ENCODE data around the gene LRRC37A3.

DNA sequence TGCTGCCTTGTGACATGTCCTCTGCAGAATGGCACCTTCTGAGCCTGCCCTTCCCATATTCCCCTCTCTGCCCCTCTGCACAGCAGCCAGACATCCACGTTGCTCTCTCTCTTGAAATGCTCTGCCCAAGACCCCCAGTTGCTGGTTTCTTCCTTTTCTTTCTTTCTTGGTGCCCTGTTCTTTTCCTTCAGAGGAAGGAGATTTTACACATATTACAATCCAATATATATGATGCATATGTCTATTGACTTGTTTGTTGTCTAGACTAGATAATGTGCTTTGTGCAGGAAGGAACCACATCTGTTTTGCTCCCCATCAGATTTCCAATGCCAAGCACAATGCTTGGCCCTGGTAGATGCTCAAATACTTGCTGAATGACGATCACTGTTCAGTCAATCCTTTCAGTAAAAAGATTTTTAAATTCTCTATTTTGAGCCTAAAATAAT lies 6.6 kb downstream of the TEX2 start:
- RAMPAGE, long total RNA: no peak
- RRBS, 2 experiments: no CpG with 5 or more reads among the region's 2 CpGs
CAGE:
- cytosol, long polyA minus RNA: no peak
- cytosol, long polyA plus RNA: no peak
- long polyA plus RNA: no peak
- nucleolus, long total RNA: no peak
- nucleus, long polyA plus RNA: no peak
- nucleus, long total RNA: no peak

- RAMPAGE, long total RNA: no peak
- RRBS, 2 experiments: 0 to 2% methylated on average over 1 of the region's 7 CpGs
CAGE:
- cytosol, long polyA minus RNA: no peak
- cytosol, long polyA plus RNA: no peak
- long polyA plus RNA: no peak
- nucleolus, long total RNA: no peak
- nucleus, long polyA plus RNA: no peak
- nucleus, long total RNA: no peak
Measured at GRCh38 chr17:64282684-64283037, 19.6 kb upstream of the TEX2 start.

GRCh38 chr17:64313671-64313887 lies 50.5 kb upstream of the TEX2 start:
- RAMPAGE, long total RNA: no peak
CAGE:
- cytosol, long polyA minus RNA: no peak
- cytosol, long polyA plus RNA: no peak
- long polyA plus RNA: no peak
- nucleolus, long total RNA: no peak
- nucleus, long polyA plus RNA: no peak
- nucleus, long total RNA: no peak

DNA sequence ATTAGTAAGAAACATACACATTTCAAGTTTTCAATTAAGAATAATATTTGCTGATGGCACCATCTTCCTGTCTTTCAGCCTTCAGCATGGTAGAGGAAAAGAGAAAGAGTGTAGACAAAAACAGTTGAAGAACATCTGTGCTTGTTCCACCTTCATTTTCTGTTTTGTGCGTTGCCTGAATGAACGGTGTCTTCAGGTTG lies 59.9 kb upstream of the TEX2 start:
- RAMPAGE, long total RNA: no peak
- RRBS, 2 experiments: no CpG with 5 or more reads among the region's 2 CpGs
CAGE:
- cytosol, long polyA minus RNA: no peak
- cytosol, long polyA plus RNA: no peak
- long polyA plus RNA: no peak
- nucleolus, long total RNA: no peak
- nucleus, long polyA plus RNA: no peak
- nucleus, long total RNA: no peak

DNA sequence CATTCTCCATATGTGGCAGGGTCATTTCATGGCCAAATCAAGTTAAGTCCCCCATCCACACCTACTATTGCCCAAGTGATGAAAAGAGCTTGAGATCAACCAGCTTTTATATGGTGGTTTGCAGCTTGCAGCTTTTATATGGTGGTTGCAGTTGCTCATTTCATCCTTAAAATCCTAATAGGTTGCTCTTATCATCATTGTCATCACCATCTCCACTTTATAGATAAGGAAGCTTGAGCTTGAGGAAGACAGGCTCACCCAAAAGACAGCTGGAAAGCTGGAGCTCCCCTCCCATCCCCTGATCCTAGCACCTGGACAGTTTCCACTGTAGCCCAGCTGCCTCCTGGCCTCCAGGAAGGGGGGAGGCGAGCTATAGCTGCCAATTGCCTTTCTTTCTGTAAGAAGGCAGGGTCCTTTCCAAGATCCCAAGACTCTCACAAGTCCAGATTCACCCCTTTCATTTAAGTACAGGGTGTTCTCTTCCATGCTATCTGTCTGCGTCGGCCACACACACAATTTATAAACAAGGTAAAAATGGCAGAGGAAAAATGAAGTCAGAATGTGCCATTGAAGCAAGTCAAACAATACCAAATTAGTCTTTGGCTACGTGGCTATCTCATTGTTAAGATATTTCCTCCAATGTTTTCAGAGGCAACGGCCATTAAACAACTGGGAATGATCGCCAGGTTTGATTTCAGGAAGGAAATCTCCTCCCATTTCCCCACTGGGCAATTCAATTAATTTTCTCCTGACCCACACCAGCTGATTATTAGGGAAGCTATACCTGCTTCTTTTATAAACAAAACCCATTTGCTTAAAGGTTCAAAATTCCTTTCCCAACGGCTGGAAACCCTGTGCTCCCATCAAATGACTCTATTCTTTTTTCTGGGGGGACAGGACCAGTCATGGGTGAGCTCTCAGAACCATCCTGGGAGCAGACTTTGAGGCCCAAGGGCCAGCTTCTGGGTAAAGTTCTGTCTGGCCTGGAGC lies 63.2 kb downstream of the PECAM1 start:
- RAMPAGE, long total RNA: no peak
- RRBS, 2 experiments: no CpG with 5 or more reads among the region's 7 CpGs
CAGE:
- cytosol, long polyA minus RNA: no peak
- cytosol, long polyA plus RNA: no peak
- long polyA plus RNA: no peak
- nucleolus, long total RNA: no peak
- nucleus, long polyA plus RNA: no peak
- nucleus, long total RNA: no peak

GRCh38 chr17:64355897-64356496 lies 34.7 kb downstream of the PECAM1 start:
- RAMPAGE, long total RNA: no peak
- RRBS, 2 experiments: no CpG with 5 or more reads among the region's 3 CpGs
CAGE:
- cytosol, long polyA minus RNA: no peak
- cytosol, long polyA plus RNA: no peak
- long polyA plus RNA: no peak
- nucleolus, long total RNA: no peak
- nucleus, long polyA plus RNA: no peak
- nucleus, long total RNA: no peak

DNA sequence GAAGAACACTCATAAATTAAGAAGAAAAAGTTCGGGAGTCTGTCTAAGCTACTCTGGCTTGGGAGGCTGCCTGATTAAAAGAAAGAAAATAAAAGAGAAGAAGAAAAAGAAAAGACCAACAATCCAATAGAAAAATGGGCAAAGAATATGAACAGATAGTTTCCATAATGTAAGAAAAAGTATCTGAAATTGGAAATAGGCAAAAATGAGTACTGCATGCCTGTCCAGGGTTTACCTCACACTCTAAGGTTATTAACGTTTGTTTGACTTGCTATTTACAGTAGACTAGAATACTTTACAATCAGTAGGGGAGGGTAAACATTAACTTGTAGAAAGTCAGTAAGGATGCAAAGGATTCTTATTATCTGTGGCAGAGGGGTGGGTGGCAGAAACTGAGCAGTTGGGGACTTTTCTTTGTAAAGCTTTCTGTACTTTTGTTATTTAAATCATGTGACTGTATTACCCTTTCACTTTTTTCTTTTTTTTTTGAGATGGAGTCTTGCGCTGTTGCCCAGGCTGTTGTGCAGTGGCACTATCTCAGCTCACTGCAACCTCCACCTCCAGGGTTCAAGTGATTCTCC lies 5.4 kb upstream of the PECAM1 start:
- RAMPAGE, long total RNA: no peak
- RRBS, 2 experiments: no CpG with 5 or more reads among the region's 3 CpGs
CAGE:
- cytosol, long polyA minus RNA: no peak
- cytosol, long polyA plus RNA: no peak
- long polyA plus RNA: no peak
- nucleolus, long total RNA: no peak
- nucleus, long polyA plus RNA: no peak
- nucleus, long total RNA: no peak

DNA sequence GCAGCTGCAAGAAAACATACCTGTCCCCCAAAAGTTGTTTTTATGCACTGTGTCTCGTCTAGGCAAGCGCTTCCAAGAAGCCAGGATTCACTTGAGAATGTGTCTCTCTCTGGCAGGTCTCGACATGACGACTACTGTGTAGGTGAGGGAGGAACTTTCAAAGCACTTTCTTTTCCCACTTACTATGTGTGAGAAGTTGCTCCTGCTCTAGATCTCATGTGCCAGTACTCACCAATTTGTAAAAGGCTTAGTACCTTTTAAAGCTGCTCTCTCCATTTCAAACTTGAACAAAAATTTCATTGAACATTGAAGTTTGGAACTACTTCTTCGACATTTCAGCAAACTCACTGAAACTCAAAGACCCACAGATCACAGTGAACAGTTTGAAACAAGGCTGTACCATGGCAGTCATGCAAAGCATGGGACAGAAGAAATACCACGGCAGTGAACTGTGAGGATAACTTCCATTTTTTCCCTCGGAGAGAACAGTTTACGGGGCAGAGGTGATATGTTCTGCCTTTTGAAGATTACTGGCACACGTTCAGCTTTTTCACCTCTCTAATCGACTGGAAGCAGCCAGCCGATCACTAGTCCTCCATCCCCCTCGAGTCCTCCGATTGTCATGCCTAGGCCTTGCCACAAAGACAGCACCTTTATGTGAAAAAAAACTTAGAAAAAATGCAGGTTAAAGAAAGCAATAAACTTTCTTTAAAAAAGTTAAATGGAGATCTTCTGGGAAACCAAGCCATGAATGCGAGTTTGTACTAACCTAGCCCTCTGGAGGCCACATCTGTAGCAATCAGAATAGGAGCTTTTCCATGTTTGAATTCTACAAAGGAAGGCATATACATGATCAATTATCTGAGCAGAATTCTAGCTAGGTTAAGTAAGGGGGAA lies 4.6 kb downstream of the DDX5 start:
- RAMPAGE, long total RNA: no peak
- RRBS, 2 experiments: no CpG with 5 or more reads among the region's 14 CpGs
CAGE:
- cytosol, long polyA minus RNA: no peak
- cytosol, long polyA plus RNA: no peak
- long polyA plus RNA: no peak
- nucleolus, long total RNA: no peak
- nucleus, long polyA plus RNA: no peak
- nucleus, long total RNA: no peak

DNA sequence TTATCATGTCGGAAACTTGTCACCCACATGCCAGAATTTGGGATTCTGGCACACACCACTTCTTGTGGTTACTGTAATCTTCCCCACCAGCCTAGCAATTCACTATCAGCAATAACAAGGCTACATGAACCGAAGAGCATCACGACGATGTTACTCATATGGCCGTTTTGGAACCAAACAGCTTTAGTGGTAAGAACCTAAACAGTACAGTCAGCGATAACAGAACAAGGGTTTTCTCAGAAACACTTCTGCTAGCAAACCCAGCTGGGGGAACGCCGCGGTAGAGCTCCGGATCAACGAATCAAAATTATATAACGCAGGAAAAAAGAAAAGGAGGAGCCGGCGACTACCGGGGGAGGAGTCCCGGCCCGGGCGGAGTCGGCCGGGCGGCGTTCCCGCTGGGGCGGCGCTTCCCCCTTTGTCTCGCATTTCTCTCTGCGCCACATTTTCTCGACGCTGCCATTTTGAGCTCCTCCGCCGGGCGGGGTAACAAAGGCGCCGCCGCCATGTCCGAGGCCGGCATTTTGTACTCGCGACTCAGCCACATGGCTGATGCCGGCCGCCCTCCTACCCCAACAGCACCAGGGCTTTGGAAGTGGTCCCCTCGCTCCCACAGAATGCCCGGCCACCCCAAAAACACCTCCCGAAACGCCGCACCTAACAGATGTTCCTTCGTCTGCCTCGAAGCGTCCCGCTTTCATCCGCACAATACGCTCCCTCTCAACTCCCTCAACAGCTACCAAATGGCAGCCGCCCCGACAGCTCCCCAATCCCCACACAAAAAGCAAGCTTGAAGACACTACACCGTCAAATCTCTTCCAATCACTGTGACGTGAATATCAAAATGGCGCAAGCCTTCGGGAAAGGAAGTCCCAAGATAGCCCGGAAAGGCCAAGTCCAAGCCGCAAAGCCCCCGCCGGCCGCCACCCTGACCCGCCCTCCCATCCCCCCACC lies 723 bp downstream of the DDX5 start:
- RAMPAGE, long total RNA: no peak
- RRBS, 2 experiments: 1 to 2% methylated on average over 19 to 25 of the region's 64 CpGs
CAGE:
- cytosol, long polyA minus RNA: no peak
- cytosol, long polyA plus RNA: no peak
- long polyA plus RNA: no peak
- nucleolus, long total RNA: no peak
- nucleus, long polyA plus RNA: no peak
- nucleus, long total RNA: no peak

DNA sequence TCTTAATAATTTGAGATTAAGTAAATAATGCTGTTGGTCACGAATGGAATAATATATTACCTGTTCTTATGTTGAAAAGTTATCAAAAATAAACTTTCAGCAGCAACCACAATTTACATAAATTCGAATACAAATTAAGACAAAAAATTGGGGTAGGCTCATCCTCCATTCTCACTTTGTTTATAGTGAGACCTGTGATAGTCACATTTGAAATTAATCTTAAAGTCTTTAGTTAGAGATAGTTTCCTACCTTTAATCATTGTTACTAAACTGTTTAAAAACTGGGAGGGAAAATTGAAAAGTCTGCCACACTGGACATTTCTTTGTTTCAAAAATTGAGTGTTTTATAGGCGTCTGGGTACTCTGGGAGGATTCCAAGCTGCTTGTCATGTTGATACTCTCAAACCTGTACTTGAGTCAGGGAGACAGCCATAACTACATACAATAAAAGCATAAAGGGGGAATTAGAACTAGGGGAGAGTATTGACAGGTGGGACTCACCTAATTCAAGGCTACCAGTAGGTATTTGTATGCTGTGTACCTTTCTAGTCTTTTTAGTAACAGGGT lies 8.1 kb downstream of the CEP95 start:
- RAMPAGE, long total RNA: no peak
- RRBS, 2 experiments: no CpG with 5 or more reads among the region's 3 CpGs
CAGE:
- cytosol, long polyA minus RNA: no peak
- cytosol, long polyA plus RNA: no peak
- long polyA plus RNA: no peak
- nucleolus, long total RNA: no peak
- nucleus, long polyA plus RNA: no peak
- nucleus, long total RNA: no peak

GRCh38 chr17:64706154-64706808 lies 44.2 kb upstream of the SMURF2 start:
- RAMPAGE, long total RNA: no peak
- RRBS, 2 experiments: no CpG with 5 or more reads among the region's 6 CpGs
CAGE:
- cytosol, long polyA minus RNA: no peak
- cytosol, long polyA plus RNA: no peak
- long polyA plus RNA: no peak
- nucleolus, long total RNA: no peak
- nucleus, long polyA plus RNA: no peak
- nucleus, long total RNA: no peak

DNA sequence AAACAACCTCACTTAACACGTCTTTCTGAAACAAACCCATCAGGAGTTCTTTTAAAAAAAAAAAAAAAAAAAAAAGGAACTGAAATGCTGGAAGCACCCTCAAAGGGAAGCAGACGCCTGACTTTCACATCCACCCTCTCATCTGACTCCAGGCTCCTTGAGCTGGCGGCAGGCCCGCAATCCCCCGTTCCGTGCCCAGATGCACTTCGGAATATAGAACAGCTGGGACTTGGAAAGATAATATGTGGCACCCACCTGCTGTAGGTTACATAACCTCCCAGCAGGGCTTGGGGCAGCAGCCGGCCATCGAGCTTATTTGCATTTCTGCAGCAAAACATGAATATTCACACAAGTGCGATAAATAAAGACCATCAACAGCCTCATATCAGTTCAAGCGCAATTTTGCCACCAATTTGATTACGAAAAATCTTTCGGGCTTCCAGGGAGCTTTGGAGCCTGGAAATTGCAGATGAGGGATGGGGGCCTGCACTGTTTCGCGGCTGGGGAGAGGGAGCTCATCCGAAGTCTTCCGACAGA lies 115.7 kb upstream of the SMURF2 start:
- RAMPAGE, long total RNA: no peak
- RRBS, 2 experiments: no CpG with 5 or more reads among the region's 17 CpGs
CAGE:
- cytosol, long polyA minus RNA: no peak
- cytosol, long polyA plus RNA: no peak
- long polyA plus RNA: no peak
- nucleolus, long total RNA: no peak
- nucleus, long polyA plus RNA: no peak
- nucleus, long total RNA: no peak

GRCh38 chr17:64789870-64790579 lies 127.9 kb upstream of the SMURF2 start:
- RAMPAGE, long total RNA: no peak
- RRBS, 2 experiments: no CpG with 5 or more reads among the region's 7 CpGs
CAGE:
- cytosol, long polyA minus RNA: no peak
- cytosol, long polyA plus RNA: no peak
- long polyA plus RNA: no peak
- nucleolus, long total RNA: no peak
- nucleus, long polyA plus RNA: no peak
- nucleus, long total RNA: no peak

- RAMPAGE, long total RNA: no peak
- RRBS, 2 experiments: no CpG with 5 or more reads among the region's 8 CpGs
CAGE:
- cytosol, long polyA minus RNA: no peak
- cytosol, long polyA plus RNA: no peak
- long polyA plus RNA: no peak
- nucleolus, long total RNA: no peak
- nucleus, long polyA plus RNA: no peak
- nucleus, long total RNA: no peak
Measured at GRCh38 chr17:64815058-64815707, 104.1 kb downstream of the LRRC37A3 start.

GRCh38 chr17:64919306-64920227 lies at the start of gene LRRC37A3:
Gene LRRC37A3 (minus strand): TSS chr17:64919478.
- RAMPAGE, long total RNA: start-site peak on the minus strand at chr17:64919461-64919487, 69 and 43 reads in 2 replicates
- RRBS, 2 experiments: under 1 to 2% methylated on average over 5 to 12 of the region's 69 CpGs
CAGE:
- cytosol, long polyA minus RNA: no peak
- cytosol, long polyA plus RNA: no peak
- long polyA plus RNA: no peak
- nucleolus, long total RNA: no peak
- nucleus, long polyA plus RNA: no peak
- nucleus, long total RNA: no peak

GRCh38 chr17:64985548-64986328 lies 66.5 kb upstream of the LRRC37A3 start:
- RAMPAGE, long total RNA: no peak
- RRBS, 2 experiments: no CpG with 5 or more reads among the region's 11 CpGs
CAGE:
- cytosol, long polyA minus RNA: no peak
- cytosol, long polyA plus RNA: no peak
- long polyA plus RNA: start-site peak on the plus strand at chr17:64986054-64986124, 8 and 11 reads in 2 replicates
- nucleolus, long total RNA: no peak
- nucleus, long polyA plus RNA: no peak
- nucleus, long total RNA: no peak

DNA sequence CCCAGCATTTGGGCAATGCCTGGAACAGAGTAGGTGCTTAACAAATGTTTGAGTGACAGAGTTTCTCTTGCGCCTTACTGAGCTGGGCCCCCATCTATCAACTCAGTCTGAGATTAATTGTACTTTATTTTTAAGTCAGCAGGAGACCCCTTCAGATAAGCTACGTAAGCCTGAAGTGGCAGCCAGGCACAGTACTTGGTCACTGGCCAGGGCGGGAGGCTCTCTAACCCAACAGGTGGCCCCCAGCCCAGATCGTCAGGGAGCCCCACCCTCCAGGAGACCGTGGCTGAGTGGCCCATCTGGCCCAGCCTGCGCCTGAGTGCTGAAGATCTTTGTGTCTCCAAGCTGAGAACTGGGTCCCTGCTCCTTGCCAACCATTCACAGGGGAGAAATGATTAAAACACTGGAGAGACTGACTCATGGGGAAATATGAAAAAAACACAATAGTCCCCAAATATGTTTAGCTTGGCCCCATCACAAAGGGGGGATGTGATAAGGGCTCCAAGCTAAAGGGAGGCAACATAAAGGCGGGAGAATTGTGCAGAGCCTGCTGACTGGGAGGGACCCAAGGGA lies 75.6 kb downstream of the AXIN2 start:
- RAMPAGE, long total RNA: no peak
- RRBS, 2 experiments: no CpG with 5 or more reads among the region's 7 CpGs
CAGE:
- cytosol, long polyA minus RNA: no peak
- cytosol, long polyA plus RNA: no peak
- long polyA plus RNA: no peak
- nucleolus, long total RNA: no peak
- nucleus, long polyA plus RNA: no peak
- nucleus, long total RNA: no peak

DNA sequence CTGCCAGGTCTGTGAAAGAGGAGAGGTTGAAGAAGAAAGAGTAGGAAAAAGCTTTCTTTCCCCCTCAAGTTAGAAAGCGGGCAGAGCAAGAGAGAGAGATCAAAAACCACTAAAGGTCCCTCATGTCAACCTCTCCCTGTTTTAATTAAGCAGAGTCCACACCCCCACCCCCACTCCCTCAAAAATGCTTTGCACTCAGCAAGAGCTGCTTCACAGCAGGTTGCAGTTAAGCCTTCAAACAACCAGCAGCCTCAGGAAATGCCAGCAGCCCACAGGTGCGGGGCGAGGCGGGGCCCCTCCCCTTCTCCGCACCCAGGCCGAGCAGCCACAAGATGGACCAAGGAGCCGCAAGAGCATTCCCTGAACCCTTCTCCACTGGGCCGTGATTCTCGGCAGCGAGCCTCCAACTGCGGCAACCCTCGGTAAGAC lies 66.3 kb downstream of the AXIN2 start:
- RAMPAGE, long total RNA: no peak
- RRBS, 2 experiments: no CpG with 5 or more reads among the region's 12 CpGs
CAGE:
- cytosol, long polyA minus RNA: no peak
- cytosol, long polyA plus RNA: no peak
- long polyA plus RNA: no peak
- nucleolus, long total RNA: no peak
- nucleus, long polyA plus RNA: no peak
- nucleus, long total RNA: no peak

DNA sequence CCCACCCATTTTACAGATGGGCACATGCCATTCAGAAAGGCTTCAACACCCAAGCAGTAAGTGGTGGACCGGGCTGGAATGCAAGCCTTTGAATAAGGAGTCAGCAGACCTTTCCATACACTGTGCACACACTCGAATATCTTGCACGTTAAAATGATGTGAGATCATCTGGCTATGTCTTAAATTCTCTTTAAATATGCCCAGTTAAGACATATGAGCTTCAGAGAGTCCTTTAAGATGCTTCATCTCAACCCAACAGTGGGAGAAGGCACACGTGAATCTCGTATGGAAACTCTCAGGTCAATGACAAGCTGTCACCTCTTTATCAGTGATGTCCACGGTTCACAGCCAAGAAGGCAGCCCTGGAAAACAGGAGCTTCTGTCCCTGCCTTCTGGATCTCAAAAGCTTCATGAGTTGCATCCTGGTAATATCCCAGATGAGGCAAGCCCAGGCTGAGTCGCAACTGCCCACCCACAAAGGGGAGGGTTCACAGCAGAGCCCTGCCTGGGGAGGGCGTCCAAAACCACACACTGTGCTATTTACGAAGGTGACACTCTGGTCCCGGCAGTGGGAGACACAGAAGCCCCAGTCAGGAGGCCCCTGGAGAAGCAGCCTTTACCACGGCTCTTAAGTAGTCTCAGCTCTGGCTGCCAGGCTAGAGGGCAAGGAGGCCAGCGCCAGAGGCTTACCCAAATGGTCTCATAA lies 5.6 kb downstream of the AXIN2 start:
- RAMPAGE, long total RNA: no peak
- RRBS, 2 experiments: no CpG with 5 or more reads among the region's 12 CpGs
CAGE:
- cytosol, long polyA minus RNA: no peak
- cytosol, long polyA plus RNA: no peak
- long polyA plus RNA: no peak
- nucleolus, long total RNA: no peak
- nucleus, long polyA plus RNA: no peak
- nucleus, long total RNA: no peak

- RAMPAGE, long total RNA: no peak
- RRBS, 2 experiments: no CpG with 5 or more reads among the region's 5 CpGs
CAGE:
- cytosol, long polyA minus RNA: no peak
- cytosol, long polyA plus RNA: no peak
- long polyA plus RNA: no peak
- nucleolus, long total RNA: no peak
- nucleus, long polyA plus RNA: no peak
- nucleus, long total RNA: no peak
Measured at GRCh38 chr17:66021044-66021488, 170.9 kb downstream of the CEP112 start.